ENCODE data around the gene C8A.

DNA sequence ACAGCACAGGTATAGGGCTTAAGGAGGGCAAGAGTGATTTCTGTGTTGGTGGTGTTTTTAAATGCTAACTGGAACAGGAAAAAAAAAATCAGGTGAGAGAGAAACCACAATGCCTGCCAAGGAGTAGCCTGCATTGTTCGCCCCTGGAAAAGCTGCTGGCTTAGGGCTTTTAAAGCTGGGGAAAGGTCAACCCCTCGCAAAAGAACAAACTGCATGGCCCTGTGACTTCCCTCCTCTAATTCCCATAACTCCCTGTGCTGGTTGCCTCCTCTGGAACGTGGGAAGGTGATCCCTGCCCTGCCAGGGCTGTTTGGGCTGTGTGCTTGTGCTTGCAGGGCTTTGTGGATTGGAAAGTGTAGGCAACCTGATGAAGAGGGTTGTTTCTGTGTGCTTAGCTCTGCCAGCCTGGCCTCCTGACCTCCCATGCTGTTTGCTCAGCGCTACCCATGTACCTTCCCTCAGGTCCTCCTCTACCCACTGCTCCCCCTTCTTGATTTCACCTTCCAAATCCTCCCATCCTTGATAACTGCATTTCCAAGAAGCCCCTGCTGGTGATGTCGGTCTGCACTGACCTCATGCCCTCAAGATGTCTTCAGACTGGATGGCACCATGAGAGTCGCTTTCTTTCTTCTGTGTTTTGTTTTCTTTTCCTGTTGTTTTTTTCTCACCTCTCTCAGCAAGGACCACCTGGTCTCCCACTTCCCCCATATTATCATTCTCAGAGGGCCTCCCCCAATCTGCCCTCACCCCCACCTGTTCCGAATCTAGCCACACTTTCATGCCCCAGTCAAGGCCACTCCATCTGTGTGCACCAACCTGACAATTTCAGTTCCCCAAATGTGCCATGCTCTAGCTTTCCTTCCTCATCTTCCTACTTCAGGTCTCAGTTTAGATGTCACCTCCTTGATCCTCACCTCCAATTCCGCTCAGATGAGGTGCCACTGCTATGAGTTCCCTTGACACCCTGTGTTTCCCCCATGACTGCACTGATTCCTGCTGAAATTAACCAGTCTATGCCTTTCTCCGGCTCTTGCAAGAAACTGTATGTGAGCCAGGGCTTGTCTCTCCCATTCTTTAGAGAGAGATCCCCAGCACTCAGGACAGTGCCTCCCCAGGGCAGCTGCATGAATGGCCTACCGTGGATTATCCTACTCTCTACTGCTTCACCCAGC lies 146.5 kb downstream of the PLPP3 start:
- PRO-cap: no peak

DNA sequence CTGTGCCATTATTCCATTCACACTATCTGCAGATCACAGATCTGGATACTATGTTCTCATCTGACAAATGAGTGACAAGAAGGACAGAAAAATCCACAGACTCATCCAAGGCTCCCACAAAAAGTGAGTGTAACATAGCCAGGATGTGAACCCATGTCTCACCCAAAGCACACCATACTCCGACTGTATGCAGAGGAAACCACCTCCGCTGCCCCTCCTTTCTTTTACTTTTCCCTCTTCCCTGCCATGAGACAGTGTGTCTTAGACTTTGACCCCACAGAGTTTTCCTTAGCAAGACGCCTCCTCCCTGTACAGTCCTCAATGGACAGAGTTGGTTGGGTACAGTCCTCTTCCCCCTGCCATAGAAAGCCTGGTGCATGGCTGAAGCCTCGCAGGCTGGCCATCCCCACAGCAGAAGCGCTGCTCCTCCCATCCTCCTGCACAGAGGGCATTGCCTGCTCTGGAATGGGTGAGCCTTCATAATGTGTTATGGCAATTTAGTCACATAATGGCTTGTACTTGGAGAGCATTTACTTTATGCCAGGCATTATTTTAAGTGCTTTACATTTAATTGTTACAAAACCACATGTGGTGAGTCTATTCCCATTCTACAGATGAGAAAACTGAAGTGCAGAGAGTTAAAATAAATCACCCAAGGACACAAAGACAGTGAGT lies 127.9 kb downstream of the PLPP3 start:
- PRO-cap: no peak

DNA sequence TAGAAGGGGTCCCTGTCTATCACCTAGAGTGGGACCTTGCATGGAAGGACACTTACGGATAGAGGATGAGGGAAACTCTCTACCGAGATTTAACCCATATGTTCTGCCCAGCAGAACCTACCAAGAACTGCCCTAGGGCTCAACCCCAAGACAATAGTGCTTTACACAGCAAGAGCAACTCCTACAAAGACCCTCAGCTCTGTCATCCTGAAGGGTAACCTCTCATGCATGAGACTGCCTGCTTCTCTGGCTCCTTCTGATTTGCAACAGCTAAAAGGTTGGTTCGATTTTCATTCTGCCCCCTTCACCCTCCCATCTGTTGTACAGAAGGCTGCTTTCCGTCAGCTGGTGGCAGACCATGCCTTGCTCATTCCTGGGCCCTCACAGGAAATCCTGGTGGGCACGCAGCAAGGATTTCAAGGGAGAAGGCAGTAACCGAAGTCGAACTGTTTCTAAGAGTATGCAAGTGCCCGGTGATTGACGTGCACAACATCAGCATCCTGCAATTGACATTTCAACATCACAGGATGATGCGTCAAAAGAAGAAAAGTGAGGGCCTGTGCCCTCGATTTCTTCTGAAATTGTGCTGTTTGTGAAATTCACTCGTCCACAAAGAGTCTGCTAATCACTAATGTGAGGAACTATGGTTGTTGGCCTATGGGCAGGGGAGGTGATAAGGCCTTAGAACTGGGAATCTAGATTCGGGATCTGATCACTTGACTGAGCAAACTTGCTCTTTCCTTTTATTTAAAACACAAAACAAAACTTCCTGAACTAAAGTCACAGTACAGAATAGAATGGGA lies 83.9 kb downstream of the PLPP3 start:
- PRO-cap: no peak

GRCh38 chr1:56502606-56503188 lies 76.7 kb downstream of the PLPP3 start:
- PRO-cap: no peak

- PRO-cap: no peak
These were observed 50.1 kb downstream of the PLPP3 start for GRCh38 chr1:56529246-56529602.

- PRO-cap: no peak
These were observed 48.7 kb downstream of the PLPP3 start for GRCh38 chr1:56530517-56531283.

GRCh38 chr1:56547281-56547954 lies 31.9 kb downstream of the PLPP3 start:
- PRO-cap: no peak

GRCh38 chr1:56574814-56575013 lies 4.6 kb downstream of the PLPP3 start:
- PRO-cap: no peak

DNA sequence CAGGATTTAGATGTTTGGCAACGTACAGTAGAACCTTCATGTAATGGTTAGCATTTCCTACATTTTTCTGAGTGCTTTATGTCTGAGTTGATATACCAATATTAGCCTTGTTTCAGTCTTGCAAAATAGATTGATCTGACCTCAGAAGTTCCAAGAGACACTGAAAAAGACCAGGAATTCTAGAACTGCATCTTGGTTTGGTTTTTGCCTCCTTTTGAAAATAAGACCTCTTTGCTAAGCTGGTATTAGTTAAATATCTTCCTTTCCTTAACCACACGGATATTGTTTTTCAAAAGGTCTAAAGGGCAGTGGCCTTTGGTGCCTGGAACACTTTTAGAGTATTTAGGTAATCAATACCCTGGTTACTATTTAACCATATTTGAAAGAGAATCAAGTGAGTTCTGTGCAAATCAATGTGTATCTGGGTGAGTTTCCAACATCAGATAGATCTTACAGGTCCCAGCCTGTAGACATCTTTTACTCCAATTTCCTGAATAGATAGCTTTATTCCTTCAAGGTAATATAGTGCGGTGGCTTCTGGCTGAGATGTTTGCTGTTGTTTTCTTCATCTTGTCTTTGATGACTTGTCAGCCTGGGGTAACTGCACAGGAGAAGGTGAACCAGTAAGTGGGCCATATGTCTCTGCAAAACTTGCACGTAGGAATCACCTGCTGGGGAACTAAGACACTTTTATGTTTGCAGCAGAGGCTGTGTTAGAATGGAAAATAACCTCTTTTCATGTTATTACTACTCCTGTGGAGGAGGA lies at the start of gene C8A:
Gene C8A, plus strand, starts transcription at position 442 of the 766 bp plus-strand sequence.
- PRO-cap: no peak

GRCh38 chr1:56855298-56855559 lies 632 bp downstream of the C8A start:
- PRO-cap: no peak

- PRO-cap: unidirectional peak, plus-strand start at chr1:56897324
These were observed 42.6 kb downstream of the C8A start for GRCh38 chr1:56897178-56897578.

DNA sequence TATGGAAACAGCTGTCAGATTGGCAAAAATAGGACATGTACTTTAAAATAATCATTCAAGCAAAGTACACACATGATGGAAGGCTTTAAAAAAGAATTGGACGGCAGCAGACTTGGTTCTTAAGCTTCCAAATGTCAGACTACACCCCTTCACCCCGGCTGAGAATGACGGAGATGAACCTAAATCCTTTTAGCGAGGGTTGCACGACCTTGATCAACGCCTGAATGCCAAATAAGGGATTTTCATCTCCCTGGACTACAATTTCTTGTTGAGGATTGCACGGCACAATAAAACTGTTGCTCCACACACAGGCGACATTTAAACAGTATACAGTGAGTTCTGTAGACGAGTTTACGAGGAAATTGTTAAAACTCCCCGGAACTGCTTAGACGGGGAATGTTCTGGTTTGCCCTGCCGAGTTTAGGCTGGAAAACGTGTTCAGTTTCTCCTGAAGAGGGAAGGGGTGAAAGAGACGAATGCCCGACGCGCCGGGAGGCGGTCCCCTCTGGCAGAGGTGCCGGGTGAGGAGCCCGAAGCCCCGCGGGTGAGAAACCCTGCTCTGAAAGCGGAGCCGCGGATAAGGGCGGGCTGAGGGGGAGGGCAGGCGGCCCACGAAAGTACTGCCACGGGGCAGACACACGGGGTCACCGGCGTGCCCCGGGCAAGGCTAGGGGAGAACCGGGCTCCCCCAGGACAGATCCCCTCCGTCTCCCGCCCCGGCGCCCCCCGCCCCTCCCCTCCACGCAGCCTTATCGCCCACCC lies 568 bp downstream of the OMA1 start:
- PRO-cap: bidirectional peak, plus-strand start at position 511 of the sequence, minus-strand start at position 422 of the sequence

- PRO-cap: no peak
These were observed 556 bp downstream of the MYSM1 start for GRCh38 chr1:58699109-58699903.

DNA sequence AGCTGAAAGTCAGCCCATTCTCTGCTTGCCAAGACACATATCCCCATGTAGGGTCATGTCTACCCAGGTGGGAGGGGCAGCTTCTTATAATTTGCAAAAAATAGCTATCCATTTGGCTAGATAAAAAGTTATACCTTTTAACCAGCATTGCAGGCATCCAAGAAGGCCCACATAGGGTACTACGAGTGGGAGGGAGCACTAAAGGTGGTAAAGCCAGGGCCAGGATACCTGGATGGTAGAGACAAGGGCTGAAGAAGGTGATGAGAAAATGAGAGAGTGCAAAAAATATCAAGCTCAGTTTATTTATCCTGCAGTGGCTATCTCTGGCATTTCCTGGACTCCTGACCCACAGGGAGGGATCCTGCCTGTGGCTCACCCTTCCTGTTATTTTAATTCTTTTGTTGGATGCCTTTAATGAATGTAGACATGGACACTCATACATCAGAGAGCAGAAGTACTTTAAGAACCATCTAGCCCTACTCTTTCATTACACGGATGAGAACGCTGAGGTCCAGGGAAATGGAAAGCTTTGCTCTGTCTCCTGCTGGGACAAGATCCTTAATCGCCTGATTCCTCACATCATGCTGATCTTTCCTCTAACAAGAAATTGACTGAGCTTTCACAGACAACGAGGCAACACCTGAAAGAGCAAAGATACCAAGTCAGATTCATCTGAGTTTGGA lies 20.7 kb downstream of the JUN start:
- PRO-cap: no peak

DNA sequence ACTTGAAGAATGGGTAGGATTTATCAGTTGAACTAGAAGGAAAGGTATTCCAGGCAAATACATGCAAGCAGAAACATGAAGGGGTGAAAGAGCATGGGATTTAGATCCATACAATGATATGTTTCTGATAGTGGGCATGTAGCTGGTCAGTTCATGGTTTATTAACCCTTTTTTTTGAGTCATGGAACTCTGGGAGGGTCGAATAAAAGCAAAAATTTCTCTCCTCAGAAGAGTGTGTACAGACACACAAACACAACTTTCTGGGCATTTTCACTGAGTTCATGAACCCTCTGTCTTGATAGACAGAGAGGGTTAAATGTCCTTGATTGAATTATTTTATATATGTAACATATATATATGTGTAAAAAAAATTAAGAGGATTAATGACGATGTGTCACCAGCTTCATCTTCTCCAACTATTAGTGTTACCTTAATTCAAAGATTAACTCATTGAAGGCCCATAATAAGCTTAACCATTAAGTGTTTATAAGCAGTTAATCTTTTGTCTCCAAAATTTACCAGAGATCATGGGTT lies 4.7 kb downstream of the JUN start:
- PRO-cap: no peak

GRCh38 chr1:58783649-58783830 lies 307 bp downstream of the JUN start:
- PRO-cap: no peak

GRCh38 chr1:58784982-58785423 lies 1.2 kb upstream of the JUN start:
- PRO-cap: bidirectional peak, plus-strand start at chr1:58785163, minus-strand start at chr1:58785040

DNA sequence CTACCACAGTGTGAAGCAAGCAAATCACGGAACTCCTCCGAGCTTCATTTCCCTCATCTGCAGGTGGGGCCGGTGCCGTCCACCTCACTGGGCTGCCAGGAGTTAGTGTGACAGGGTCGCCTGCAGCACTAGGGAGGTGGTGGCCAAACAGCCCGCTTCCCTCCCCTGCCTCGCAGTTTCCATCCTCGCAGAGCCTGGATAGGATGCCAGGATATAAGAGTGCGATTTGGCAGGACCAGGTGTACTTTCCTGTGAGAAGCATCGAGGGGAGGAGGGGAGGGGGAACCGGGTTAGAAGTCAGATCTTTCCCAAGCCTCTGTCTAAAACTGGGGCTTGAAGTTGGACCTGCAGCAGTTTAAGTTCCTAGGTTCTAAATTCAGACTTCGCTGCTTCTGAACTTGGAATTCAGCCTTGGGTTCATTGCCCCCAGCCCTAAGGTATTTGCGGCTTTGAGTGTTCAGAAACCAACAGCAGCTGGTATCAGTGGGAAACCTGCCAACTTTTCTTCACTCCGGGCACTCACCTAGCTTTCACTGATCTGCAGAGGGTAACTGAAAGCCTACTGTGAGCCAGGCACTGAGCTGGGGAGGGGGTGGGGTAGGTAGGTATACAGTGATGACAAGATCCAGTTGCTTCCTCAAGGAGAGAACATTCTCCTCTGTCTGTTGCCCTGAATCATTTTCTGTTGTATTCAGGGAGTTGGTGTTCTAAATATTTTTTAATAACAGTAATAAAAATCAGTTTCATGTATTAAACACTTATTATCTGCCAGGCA lies 1.8 kb upstream of the JUN start:
- PRO-cap: bidirectional peak, plus-strand start at position 269 of the sequence, minus-strand start at position 130 of the sequence; unidirectional peak, minus-strand start at position 372 of the sequence

DNA sequence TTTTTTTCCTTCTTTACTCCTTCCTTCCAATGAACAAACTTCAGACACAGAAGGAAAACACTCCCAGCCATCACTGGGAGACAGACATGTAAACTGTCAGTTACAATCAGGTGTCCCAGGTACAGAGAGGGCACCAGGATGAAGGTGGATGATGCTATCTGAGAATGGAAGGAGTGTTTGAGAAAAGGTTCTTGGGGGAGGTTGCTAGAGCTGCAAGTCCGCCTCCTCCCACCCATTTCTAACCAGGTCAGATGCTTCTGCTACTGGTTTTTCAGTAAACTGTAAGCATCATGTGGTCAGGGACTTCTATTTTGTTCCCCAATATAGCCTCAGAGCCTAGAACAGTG lies 171.1 kb upstream of the JUN start:
- PRO-cap: no peak

DNA sequence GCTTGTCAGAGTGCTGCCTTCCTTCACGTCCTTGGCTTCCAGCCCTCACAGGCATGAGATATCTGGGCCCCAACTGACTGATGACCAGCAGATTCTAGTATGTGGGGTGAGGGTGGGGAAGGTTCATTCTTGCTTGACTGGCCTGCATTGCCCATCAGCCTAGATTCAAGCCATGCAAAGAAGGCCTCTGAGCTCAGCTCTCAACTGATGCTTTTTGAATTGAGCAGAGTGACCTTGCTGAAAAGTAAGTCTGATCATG lies 253.0 kb upstream of the FGGY start:
- PRO-cap: no peak